ENCODE measurements around the genes OR4K5, OR4K13, OR11G2, OR11H6, RNASE1 and SALL2.

DNA sequence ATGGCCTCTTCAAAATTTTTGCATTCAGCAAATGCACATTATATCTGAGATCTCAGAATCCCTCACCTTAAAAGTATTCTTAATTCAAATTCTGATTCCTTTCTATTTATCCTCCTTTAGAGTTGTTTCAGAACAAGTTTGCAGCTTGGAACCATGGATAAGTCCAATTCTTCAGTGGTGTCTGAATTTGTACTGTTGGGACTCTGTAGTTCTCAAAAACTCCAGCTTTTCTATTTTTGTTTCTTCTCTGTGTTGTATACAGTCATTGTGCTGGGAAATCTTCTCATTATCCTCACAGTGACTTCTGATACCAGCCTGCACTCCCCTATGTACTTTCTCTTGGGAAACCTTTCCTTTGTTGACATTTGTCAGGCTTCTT, at the start of gene OR4K5:
TSS of gene OR4K5 (plus strand) at position 154 of the 379 bp plus-strand sequence.
- PRO-cap: no peak

DNA sequence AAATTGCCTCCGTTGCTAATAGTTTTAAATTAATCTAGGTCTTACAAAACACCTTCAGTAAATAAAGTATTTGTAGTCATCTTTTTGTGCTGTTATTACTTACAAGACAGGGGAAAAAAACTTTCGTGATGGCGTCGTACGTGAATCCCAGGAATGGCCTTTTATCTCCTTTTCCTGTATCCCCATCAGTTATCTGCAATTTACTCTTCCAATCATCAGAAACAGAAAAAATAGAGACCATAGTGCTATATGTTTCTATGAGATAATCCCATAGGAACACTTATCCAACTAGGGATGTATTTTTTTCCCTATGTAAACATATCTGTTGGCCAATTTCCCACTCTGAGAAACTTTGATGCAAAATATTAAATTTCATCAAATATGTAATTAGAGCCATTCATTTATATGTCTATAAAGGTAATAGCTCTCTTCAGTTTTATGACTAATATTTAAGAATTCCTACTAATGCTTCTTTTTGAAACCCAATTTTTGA, at the start of gene OR4K13:
TSS of gene OR4K13 (minus strand) at position 204 of the 493 bp plus-strand sequence.
- PRO-cap: no peak

DNA sequence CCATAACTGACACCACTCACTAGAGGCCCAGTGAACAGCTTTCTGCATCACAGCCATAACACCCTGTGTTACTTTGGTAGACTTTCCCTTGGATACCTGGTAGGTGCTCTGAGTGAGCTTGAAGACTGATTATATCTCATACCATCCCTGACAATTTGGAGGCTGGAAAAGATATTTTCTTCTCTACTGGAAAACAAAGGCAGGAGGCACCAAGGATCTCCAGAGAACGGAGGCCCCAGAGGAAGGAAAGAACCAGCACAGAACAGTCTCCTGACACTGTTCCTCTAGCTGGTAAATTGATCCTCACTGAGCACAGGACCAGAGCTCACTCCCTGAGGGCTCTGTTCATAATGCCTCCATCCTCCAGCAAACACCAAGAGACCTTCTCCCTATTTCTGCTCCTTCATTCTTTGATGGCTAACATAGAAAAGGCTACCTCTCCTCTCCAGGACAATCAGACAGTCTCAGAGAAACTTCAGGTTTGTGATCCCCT, at the start of gene OR11G2:
TSS of gene OR11G2 (plus strand) at position 336 of the 493 bp plus-strand sequence.
- PRO-cap: no peak

- PRO-cap: no peak
These were observed at the start of gene OR11H6 for GRCh38 chr14:20223549-20223785. TSS of gene OR11H6 (plus strand) at chr14:20223710.

GRCh38 chr14:20341959-20342416, 1.4 kb upstream of the PARP2 start:
- PRO-cap: no peak

DNA sequence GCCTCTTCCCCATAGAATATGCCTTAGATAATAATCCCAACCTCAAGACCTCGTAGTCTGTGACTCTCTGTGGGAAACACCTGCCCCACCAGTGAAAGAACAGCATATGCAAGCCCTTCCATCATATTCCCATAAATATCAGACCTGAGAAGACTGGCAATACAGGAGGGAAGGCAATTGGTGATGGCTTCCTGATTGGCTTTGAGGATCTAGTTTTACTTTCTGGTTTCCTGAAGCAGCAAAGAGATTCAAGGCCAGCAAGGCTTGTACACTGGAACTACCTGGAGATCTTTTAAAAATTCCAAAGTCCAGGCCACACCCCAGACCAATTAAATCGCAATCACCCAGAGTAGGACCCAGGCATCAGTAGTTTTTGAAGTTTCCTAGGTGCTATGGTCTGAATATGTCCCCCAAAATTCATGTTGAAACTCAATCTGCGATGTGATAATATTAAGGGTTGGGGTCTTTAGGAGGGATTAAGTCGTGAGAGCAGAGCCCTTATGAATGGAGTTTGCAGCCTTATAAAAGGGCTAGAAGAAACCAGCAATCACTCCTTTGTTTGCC, 2.9 kb upstream of the TEP1 start:
- PRO-cap: no peak

DNA sequence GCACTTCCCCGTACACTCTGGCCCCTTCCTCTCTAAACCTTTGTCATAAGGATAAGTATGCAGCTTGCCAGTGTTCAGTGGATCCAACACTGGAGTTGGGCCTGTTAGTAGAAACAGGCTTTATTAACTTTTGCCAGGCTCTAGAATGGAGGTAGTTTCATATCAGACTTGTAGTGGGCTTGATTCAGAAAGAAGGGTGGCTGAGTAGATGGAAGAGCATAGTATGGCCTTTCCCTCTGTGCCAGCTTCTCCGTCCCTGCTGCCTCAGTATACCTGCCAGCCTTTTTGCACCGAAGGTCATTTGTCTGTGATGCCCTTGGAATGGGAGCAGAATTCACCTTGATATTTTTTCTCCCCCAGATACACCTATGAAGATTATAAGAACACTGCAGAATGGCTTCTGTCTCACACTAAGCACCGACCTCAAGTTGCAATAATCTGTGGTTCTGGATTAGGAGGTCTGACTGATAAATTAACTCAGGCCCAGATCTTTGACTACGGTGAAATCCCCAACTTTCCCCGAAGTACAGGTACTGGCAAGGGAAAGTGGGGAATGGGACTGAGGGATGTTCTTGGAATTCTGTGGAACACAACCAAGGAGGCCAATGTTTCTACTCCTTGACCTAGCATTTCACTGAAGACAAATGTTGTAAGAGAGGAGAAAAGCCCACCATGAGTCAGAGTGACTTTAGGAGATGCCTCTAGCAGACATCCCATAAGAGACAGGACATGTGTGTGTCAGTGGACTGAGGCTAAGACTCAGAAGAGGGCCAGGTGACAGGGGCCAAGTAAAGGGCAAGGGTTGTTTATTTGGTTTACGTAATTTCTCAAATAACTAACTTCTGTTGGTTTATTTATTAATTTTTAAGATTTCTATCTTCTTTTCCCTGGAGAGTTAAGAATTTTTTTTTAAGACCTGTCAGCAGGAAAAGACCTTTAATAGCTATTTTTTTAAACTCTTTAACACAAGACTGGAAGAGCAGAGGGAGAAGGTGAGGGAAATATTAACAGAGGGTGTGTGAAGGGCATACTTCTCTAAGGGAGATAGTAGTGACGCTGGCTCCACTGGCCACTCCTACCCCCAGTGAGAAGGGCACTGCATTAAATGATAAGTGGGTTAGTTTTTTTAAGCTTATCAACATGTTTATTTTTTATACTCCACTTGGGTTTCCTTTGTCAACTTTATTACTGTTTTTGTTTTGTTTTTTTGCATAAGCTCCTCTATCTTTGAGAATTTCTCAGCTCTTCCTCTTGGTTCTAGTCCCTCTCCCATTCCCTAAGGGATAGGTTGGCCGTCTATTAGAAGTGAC, 3.2 kb downstream of the PNP start:
- PRO-cap: no peak

GRCh38 chr14:20498917-20499447, 29.8 kb downstream of the PNP start:
- PRO-cap: no peak

DNA sequence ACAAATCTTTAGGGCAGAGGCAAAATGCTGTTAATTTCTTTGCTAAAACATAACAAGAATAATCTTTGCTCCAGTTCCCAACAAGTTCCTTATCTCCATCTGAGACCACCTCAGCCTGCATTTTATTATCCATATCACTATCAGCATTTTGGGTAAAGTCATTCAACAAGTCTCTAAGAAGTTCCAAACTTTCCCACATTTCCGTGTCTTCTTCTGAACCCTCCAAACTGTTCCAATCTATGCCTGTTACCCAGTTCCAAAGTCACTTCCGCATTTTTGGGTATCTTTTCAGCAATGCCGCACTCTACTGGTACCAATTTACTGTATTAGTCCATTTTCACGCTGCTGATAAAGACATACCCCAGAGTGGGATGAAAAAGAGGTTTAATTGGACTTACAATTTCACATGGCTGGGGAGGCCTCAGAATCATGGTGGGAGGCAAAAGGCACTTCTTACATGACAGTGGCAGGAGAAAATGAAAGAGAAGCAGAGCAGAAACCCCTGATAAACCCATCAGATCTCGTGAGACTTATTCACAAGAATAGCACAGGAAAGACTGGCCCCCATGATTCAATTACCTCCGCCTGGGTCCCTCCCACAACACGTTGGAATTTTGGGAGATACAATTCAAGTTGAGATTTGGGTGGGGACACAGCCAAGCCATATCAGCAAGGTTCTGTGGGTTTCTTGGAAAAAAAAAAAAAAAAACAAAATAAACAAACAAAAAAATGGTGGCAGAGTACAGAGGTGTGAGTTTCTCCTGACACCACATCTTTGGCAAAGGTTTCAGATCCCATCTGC, 17.8 kb upstream of the RNASE4 start:
- PRO-cap: no peak

DNA sequence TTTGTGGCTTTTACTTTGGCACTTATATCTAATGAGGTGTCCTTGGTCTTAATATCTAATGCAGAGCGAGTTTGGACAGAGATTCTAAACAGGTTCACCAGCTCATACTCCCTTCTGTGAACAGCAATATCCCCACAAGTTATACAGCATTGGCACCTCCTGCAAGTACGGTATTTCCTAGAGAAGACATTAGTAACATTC, 2.3 kb downstream of the ANG start:
- PRO-cap: no peak

GRCh38 chr14:20706586-20707442, 18.2 kb downstream of the ANG start:
- PRO-cap: no peak

DNA sequence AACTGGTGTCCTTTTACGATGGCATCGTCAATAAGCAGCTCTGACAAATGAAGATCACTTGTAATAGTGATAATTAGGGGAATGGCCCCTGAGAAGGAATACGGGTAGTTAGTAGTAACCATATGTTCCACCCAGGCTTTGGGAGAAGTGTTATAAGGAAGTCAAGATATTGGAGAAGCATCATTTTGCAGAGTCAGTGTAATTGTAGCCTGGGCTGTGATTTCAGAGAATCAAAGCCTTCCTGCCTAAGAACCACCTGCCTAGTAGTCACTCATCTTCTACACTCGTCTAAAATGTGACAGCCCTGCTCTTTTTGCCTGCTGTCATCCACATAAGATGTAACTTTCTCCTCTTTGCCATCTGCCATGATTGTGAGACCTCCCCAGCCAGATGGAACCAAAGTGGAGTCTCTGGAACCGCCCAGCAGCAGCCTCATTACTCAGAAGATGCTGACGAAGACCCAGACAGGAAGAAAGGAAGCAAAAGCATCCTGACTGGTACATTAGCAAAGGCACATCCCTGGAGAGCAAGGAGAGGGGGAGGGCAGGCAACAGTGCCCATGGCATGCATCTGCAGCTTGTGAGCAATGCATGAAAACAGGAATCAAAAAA, 12.6 kb upstream of the EDDM3A start:
- PRO-cap: no peak

- PRO-cap: no peak
These were observed at the start of gene RNASE1 for GRCh38 chr14:20802729-20803188. TSS of gene RNASE1 (minus strand) at chr14:20802844.

- PRO-cap: no peak
These were observed 9.7 kb downstream of the NDRG2 start for GRCh38 chr14:21015078-21015737.

GRCh38 chr14:21169810-21170118, 13.9 kb upstream of the OR5AU1 start:
- PRO-cap: no peak

DNA sequence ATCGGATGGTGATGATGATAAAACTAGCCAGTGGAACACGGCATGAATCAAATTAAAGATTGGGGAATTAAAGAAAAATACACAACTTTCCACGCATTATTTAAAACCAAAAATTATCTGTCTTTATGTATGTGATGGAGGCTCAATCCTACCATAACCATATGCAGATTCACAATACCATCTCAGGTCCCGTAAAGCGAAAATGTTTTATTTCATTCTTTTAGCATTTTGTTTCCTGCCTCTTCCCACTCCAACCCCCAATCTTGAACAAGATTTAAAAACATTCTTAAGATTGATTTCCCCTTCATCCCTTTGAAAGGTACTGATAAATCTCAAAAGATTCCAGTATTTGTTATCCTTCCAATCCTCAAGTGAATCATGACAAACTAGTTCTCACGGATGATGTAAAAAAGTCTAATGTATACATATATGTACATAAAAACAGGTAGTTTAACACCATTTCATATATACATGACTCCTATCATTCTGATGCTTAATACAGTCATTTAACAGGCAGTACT, 34.2 kb downstream of the HNRNPC start:
- PRO-cap: no peak

GRCh38 chr14:21247203-21247700, 22.0 kb downstream of the HNRNPC start:
- PRO-cap: no peak

DNA sequence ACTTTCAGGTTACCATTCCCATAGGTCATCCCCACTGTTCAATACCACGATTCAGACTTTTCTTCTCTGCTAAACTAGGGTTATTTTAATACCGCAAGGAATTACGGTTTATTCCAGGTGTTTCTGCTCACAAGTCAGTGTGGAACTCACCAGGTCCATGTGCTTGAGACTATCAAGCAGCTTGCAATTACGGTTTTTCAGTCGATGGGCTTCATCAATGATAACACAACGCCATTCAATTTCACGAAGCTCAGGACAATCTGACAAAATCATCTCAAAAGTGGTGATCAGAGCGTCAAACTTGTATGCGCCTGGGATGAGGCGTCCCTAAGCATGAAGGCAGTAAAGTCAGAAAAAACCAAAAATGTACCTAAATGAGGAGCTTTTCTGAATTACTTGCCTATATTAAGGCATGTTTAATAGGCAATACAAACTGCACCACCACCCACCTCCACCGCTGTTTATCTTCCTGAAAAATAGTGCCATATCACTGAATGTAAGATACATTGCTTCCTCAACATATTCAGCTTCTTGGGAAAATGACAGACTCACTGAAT, 23.0 kb upstream of the SUPT16H start:
- PRO-cap: no peak

GRCh38 chr14:21434580-21435108, 21.3 kb downstream of the CHD8 start:
- PRO-cap: no peak

GRCh38 chr14:21526106-21527086, at the start of gene SALL2:
TSS of gene SALL2 (minus strand) at chr14:21526346.
- PRO-cap: bidirectional peak, plus-strand start at chr14:21526459, minus-strand start at chr14:21526238

Measured in left common carotid artery plus branches (tissue), 1 donor.